Myometrial cell (primary cell): Measurements from ENCODE around the gene PPEF1.

DNA sequence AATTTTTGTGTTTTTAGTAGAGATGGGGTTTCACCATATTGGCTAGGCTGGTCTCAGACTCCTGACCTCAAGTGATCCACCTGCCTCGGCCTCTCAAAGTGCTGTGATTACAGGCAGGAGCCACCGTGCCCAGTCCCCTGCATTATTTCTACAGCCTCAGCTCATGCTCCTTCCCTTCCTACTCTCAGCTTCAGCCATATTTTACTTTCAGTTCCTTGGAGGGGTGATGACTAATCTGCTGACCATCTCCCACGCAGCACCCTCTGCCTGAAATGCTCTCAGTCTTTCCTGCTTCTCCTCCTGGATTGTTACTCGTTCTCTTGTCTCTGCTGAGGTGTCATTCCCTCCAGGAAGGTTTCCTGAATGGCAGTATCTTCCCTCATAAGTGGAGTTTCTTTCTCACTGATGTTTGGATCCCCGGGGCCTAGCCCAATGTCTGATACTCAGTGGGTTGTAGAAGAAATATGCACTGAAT is 63.3 kb downstream of the MOSPD2 start:
- RAMPAGE, long total RNA = no peak

GRCh38 chrX:15301854-15302324 is 13.6 kb downstream of the ASB11 start:
- RAMPAGE, long total RNA = no peak

GRCh38 chrX:15342862-15343276 is 7.5 kb upstream of the PIGA start:
- RAMPAGE, long total RNA = no peak

DNA sequence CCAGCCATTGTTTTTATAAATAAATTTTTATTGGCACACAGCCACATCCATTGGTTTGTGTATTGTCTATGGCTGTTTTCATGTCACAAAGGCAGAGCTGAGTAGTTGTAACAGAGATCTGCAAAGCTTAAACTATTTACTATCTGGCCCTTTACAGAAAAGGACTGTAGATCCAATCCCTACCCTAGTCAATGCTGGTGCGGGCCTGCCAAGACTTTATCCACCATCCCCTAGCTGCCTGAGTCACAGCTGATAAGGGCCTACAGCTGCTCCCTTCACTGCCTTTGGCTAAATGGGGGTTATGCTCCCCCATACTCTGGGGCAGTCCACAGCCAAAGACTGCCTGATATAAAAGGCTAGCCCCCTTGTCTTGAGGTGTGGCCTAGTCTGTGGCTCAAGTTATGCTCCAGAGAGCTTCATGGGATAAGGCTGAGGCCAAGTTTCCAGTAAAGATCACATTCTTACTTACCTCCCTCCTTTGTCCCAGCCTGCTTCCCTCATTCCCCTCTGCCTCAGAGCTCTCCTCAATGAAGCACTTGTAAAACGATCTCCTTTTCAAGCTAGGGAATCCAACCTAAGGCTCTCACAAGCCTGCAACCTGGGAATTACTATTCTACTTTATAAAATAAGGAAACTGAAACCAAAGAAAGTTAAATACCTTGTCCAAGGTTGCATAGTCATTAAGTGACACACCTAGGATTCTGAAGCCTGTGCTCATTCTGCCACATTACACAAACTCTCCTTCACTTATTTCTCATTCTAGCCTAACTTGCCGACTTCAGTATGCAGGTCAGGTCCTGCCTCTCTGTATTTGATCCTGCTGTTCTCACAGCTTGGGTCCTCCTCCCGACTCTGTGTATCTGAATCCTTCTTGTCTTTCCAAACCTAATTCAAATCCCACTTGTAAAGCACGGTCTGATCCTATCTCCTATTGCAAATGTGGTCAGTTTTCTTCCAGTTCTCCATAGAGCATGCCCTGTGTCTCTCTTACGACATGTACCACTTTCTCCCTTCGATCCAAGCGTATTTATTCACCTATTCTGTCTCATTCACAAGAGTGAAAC is 20.6 kb downstream of the ACE2 start:
- RAMPAGE, long total RNA = no peak

DNA sequence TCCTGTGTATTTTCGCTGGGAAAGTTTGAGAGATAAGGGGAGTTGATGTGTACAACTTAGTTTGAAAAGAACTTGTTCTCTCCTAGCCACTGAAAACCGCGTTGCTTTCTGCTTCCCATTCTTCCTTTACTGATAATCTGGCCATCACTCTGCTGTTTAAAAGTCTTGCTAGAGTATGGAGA is 944 bp downstream of the CA5B start:
- RAMPAGE, long total RNA = no peak

DNA sequence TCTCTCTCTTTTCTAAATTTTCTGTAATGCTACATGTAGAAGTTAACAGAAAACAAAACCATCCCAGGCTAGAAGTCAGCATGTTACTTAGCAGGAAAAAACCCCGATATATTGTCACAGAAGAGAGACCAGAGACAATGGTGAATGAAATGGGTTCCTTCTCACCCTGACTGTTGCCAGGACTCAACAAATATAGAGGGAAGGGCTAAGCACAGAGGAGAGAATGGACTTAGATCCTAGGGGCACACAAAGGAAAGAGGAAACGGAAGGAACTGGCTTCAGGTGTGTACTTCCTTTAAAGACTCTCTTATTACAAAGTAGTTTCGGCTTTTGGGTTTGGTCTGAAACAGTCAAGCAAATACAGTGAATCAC is 46.2 kb upstream of the S100G start:
- RAMPAGE, long total RNA = no peak

DNA sequence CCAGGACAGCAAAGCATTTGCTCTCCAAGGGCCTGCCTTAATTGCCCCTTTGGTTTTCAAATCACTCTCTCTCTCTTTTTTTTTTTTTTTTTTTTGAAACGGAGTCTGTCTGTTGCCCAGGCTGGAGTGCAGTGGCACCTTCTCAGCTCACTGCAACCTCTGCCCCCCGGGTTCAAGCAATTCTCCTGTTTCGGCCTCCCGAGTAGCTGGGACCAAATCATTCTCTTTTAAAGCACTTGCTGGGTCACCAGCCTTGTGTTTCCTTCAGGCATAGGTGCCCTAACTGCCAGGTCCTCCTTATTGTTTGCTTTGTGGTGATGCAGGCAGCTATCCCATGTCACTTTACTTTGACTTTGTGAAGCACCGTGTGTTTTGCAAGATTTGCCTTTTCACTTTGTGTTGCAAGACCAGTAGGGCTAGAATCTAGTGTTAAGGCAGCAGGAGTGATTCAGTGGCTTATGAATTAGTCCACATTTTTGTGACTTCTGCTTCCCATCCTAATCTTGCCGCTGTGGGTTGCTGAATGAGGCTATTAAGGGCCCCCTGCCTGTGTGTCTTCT is 20.1 kb downstream of the SYAP1 start:
- RAMPAGE, long total RNA = no peak

GRCh38 chrX:16822330-16822606 is 36.0 kb downstream of the TXLNG start:
- RAMPAGE, long total RNA = no peak

DNA sequence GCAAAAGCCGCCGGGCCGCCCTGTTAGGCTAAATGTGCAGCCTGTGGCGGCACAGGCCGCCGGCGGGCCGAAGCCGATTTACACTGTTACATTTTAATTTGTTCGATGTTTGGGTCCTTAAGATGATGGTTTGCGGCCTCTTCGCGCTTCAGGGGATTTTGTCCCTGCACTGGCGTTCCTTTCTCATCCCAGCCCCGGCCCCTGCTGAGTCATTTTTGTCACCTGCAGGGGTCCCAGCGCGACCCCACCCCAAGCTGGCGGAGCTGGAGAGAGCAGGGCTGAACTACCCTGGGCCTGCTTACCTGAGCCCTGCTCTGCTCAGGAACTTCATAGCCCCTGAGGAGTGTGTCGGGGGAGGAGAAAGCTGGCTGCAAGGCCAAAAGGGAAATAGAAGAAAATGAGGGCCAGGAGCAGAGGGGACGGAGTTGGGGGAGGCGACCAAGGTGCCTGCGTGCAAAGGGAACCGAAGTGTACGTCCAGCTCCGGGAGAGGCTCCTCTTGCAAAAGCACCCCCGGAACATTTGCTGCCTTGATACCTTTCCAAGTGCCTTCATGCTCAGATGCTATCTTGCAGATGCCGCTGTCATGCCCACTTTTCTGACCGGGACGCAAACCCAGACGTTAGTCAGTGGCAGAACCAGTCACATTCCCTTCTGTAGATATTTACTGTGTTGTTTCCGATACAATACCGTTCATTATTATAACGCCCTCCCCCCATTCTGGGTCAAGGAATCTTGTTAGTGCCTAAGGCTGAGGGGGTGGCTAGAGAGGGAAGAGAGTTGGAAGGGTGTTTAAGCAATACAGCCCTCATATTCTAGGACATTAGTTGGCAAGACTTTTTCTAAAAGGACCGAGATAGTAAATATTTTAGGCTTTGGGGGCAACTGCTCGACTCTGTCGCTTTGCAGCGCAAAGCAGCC is 1.1 kb upstream of the RBBP7 start:
- RAMPAGE, long total RNA = no peak

DNA sequence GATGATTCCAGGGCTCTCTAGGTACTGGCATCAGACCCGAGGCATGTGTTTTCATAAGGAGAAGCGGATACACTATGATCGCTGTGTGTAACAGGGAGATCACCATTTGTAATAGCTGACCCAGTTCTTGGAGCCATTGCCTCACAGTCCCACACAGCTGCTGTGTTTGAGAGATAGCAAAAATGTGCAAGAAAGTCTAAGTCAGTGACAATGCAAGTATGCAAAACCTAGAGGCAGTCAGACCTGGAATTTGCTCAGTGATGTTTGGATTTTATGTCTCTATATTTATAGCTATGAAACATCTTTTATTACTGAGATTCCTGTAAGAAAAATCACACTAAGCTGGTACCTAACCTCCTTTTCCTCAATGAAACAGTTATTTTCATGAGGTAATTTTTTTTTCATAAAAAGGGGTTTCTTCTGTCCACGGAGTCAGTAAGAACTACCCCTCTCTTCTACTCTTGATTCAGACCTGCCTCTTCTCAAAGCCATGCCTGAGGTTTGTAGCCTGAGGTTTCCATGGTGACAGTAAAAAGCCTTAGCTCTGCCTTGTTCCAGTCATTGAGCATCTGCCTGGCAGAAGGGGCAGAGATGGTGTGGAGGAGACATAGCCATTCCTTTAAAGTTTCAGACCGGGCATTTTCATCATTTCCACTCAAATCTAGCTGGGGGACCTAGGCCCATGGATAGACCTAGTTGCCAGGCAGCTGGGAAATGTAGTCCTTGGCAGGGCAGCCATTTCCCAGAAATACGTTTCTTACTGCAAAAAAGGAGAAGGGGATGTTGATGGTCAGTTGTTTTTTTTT is 135.4 kb downstream of the REPS2 start:
- RAMPAGE, long total RNA = no peak

DNA sequence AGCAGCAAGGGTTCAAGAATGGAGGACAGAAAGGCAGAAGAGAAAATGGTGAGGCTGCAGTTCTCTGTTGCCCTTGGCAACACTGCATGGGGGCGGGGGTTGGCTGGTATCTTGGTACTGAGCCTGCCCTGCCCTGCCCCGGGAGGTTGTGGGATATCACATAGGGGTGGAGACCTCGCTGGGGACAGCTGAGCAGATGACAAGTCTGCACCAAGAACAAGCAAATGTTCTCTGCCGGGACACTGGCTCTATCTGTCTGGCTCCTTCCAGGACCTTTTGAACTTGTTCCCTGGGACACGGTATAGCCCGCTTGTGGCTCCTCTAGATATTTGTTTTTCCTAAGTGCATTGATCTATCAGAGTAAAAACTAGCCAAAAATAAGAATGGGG is 39.9 kb downstream of the NHS start:
- RAMPAGE, long total RNA = no peak

DNA sequence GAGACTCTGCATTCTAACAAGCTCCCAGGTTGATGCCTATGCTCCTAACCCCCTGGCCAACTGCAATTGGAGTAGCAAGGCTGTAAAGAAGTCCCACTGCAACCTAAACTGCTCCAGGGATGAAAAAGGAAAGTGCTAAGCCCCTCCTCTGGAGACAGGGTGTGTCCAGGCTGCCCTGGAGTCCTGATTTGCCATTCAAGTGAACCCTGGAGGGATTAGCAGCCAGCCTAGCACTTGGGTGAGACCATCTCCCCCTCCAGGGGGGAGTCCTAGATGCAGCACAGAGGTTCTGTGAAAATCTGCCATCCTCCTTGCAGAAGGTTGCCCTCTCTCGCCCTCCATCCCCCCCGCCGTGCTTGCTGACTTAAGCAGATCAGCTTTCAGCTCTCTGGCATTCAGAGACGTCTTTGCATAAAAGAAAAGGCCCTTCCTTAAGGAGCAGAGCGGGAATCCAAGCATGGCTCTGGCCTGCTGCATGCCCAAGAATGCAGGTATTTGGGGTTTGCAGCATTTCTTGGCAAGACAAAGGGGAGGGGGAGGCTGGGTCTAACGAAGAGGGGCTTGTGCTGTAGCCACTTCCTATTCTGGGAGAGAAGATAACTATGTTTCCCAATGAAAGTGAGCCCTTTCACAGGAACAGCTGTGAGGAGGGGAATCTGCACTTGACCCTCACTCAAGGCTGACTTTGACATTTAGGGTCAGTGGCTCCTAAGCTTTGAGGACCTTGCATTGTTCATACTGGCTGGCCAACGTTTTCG is 102.0 kb upstream of the SCML1 start:
- RAMPAGE, long total RNA = no peak

GRCh38 chrX:18237099-18237432 is 16.4 kb upstream of the BEND2 start:
- RAMPAGE, long total RNA = no peak

GRCh38 chrX:18587812-18588127 is 84.1 kb downstream of the RS1 start:
- RAMPAGE, long total RNA = no peak

DNA sequence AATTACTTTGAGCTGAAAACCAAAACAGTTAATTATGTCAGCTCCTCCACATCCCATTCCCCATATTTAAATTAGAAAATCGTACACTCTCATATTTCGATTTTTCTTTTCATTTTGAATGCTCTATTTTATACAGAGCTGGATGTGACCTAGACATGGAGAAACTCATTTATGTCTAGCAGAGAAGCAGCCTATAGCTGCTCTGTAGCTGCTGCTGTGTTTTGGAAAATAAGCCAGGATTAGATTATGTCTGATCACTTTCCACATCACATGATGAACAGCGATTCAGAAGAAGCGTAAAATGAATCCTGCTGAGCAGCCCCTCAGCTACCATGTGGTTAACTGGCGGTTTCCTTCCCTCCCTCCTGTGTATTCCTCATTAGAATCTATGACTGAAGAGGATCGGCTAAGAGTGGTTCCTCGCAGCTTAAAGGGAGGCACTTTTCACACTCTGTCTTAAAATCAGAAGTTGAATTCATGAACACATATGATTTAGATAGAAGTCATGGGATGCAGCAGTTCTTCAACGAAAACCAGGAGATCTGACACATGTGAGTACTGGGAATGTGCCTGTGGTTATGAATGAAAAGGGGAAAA is at the start of gene PPEF1:
PPEF1 (plus strand) TSS at position 370 of the 597 bp plus-strand sequence.
- RAMPAGE, long total RNA = no peak

DNA sequence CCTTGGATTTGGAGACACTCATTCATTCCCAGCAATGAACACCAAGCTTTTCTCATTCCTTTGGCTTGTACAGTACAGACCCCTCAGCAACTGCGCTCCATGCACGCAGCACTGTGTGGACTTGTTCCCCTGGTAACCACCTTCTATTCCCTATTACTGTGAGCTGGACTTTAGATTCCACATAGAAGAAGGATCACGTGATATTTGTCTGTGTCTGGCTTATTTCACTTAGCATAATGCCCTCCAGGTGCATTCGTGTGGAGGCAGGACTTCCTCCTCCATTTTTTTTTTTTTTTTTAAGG is 106.5 kb downstream of the PHKA2 start:
- RAMPAGE, long total RNA = no peak

DNA sequence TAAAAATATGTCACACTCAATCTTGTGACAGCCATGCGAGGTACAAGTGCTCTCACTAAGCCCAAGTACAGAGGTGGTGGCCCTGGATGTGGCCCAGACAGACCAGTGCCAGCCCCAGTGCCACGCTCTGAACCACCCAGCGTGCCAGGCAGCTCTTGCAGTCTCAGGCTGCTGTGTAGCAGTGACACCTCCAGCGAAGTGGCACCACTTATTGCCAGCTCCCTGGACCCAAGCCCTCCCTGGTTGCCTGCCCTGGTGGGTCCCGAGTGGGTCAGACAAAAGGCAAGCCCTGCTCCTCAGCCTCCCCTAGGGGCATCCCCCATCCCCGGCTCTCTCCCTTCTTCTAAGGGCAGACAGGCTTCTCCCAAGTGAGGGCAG is 100.2 kb downstream of the PHKA2 start:
- RAMPAGE, long total RNA = no peak

GRCh38 chrX:18885512-18886014 is 98.4 kb downstream of the PHKA2 start:
- RAMPAGE, long total RNA = no peak

GRCh38 chrX:18980046-18980528 is 3.8 kb downstream of the PHKA2 start:
- RAMPAGE, long total RNA = no peak

DNA sequence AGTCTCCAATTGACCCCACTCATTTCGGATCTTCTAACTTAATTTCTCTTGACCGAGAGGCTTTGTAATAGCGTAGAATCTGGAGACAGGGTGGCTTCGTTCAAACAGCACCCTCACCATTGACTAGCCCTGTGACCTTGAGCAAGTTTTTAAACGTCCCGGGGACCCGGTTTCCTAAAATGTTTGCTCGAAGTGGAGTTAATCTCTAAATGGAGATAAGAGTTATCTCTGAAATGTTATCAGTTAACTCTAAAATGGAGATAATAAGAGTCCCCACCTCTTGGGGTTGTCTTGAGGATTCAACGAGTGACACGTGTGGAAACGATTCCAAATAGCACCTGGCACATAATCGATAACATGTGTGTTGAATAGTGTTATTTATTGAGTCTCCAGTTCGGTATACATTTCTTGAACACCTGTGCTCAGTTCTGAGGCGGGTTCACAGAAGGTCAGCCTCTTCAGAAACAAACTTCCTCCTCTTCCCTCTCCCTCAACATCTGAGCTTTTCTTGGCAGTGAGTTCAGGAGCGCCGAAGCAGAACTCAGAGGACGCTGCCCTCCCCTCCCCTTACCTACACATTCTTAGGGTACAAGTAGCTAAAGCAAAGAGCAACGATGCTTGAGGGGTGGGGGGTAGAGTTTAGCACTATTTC is 823 bp downstream of the PDHA1 start:
- RAMPAGE, long total RNA = no peak